Ovary (tissue), 7 donors: ENCODE results near the genes LBX2 and DOK1.

DNA sequence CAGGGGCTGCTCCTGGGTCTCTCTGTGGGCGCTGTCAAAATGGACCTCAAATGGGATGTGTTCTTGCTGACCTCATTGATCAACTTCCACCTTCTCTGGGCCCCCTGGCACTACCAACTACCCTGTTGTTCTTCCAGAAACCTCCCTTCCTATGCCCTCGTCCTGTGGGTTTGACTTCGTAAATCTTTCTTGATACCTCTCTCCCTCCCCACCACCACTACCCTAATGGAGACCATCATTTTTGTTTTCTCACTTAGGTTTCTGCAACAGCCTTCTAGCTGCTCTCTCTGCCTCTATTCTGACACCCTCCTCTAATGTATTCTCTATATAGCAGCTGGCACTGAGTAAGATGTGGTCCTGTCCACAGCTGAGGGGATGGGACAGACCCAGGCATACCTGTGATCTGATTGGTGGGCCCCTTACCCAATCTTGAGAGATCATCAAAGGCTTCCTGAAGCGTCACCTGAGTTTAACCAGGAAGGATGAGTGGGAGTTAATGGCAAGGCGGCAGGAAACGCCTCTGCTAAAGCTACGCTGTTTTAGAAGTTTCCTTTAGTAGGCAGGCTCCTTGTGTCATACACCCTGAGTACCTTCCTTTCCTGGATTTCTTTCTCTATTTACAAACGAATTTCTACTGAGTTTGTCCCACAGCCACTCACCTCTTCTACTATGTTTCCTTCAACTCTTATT lies 5.8 kb upstream of the TET3 start:
- PRO-cap, 7 experiments, result peak in 1 of 7 experiments; most common minus-strand start position 300 of the sequence (in 1)
- RAMPAGE, long total RNA, 2 experiments, result no peak in any of the 2 experiments

DNA sequence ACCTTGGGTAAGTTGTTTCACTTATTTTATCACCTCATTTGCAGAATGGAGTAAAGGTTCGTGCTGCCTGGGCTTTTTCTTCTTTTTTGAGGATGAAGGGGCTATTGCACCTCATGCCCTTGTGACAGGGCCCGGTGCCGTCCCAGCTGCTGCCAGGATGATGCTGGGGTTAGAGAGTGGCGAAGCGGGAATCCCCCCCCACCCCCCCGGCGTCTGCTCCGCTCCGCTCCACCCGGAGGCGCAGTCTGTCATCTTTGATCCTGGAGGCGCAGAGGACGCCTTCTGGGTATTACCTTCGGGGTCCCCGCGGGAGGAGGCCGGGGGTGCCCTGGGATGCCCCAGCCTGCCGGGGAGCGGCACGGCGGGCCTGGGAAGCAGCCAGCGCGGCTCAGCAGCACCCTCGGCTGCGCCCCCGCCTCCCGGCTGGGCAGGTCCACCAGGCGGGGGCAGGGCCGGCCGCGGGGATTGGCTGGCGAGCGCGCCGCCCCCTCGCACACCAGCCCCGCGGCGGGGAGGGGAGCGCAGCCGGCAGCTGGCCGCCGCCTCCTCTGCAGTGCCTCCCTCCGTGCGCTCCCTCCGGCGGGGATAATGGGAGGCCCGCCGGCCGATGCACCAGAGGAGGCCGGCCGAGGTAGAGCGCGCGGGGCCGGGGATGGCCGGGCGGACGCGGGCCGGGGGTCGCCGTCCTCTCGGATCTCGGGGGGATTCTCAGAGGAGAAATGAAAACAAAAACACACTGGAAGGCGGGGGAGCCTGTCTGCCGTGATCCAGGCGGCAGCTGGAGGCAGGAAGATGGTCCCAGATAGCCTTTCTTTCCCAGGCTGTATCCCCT lies 17.7 kb downstream of the TET3 start:
- PRO-cap, 7 experiments, result peak in 7 of 7 experiments; most common plus-strand start position 524 of the sequence (in 5); most common minus-strand start position 406 of the sequence (in 7)
- RAMPAGE, long total RNA, 2 experiments, result start-site peak on the plus strand in 1 of 2 experiments, centred at position 525 of the sequence, 14 reads per replicate

GRCh38 chr2:74046474-74047130 lies 61.9 kb downstream of the TET3 start:
- PRO-cap, 7 experiments, result no peak in any of the 7 experiments
- RAMPAGE, long total RNA, 2 experiments, result no peak in any of the 2 experiments

GRCh38 chr2:74048713-74049662 lies 64.3 kb downstream of the TET3 start:
- PRO-cap, 7 experiments, result no peak in any of the 7 experiments
- RAMPAGE, long total RNA, 2 experiments, result no peak in any of the 2 experiments

DNA sequence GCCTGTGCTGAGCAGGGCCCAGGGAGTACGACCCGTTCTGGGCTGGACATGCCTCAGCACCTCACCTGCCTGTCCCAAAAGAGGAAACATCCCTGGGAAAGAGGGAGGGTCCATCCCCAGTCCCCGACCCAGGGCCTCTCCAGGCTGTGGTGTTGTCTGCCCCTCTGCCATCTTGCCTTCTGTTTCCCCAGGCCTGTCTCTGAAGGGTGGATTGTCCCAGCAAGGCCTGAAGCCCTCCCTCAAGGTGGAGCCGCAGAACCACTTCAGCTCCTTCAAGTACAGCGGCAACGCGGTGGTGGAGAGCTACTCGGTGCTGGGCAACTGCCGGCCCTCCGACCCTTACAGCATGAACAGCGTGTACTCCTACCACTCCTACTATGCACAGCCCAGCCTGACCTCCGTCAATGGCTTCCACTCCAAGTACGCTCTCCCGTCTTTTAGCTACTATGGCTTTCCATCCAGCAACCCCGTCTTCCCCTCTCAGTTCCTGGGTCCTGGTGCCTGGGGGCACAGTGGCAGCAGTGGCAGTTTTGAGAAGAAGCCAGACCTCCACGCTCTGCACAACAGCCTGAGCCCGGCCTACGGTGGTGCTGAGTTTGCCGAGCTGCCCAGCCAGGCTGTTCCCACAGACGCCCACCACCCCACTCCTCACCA lies 47.4 kb downstream of the BOLA3 start:
- PRO-cap, 7 experiments, result no peak in any of the 7 experiments
- RAMPAGE, long total RNA, 2 experiments, result no peak in any of the 2 experiments

DNA sequence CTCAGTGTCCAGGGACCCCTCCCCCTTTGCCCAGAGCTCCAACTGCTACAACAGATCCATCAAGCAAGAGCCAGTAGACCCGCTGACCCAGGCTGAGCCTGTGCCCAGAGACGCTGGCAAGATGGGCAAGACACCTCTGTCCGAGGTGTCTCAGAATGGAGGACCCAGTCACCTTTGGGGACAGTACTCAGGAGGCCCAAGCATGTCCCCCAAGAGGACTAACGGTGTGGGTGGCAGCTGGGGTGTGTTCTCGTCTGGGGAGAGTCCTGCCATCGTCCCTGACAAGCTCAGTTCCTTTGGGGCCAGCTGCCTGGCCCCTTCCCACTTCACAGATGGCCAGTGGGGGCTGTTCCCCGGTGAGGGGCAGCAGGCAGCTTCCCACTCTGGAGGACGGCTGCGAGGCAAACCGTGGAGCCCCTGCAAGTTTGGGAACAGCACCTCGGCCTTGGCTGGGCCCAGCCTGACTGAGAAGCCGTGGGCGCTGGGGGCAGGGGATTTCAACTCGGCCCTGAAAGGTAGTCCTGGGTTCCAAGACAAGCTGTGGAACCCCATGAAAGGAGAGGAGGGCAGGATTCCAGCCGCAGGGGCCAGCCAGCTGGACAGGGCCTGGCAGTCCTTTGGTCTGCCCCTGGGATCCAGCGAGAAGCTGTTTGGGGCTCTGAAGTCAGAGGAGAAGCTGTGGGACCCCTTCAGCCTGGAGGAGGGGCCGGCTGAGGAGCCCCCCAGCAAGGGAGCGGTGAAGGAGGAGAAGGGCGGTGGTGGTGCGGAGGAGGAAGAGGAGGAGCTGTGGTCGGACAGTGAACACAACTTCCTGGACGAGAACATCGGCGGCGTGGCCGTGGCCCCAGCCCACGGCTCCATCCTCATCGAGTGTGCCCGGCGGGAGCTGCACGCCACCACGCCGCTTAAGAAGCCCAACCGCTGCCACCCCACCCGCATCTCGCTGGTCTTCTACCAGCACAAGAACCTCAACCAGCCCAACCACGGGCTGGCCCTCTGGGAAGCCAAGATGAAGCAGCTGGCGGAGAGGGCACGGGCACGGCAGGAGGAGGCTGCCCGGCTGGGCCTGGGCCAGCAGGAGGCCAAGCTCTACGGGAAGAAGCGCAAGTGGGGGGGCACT lies 46.4 kb downstream of the BOLA3 start:
- PRO-cap, 7 experiments, result no peak in any of the 7 experiments
- RAMPAGE, long total RNA, 2 experiments, result no peak in any of the 2 experiments

DNA sequence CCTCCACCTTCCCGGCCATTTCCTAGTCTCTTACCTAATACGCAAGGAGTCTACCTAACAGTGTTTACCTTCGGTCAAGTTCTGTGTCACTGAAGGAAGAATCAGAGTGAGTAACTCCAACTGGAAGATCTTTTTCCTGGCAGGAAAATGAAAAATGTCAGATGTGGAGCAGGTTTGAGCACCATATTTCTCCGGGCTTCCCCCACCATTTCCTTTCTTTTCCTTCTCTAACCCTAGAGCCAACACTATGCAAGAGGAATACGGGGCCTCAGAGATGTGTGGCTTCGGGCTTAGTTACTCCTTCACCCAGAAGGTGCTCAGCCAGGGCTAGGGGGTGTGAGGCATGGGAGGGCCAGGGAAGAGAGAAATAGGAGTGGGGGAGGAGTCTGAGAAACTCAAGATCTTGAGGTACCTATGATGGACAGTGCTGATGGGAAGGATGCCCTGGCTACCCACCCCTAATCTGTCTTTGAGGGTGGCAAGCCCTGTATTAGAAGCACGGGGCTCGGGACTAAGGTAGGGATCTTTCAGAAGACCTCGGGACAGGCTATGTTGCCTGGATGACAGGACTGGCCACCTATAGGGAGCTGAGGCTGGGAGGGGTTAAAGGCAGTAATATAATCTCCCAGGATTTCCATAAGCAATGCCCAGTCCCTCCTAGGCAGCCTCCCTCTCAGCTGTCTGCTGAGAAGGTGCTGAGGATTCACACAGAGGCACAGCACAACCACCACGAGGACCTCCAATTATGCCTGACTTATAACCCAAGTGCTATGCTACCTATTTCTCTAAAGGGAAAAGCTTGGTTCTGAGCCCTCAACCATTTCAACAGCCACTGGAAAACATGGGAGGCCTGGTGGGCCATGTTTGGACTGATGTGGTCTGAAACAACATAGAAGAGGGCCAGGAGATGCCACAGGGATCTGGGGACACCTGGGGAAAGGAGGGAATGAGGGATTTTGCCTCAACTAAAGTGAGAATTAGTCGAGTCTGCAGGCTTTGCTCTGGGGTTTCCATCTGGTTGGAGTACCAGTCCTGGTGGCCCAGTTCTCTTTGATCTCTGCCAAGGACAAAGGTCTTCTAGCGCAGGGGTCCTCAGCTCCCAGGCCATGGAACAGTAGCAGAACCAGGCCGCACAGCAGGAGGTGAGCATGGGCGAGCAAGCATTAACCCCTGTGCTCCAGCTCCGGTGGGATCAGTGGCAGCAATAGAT lies 23.4 kb downstream of the MTHFD2 start:
- PRO-cap, 7 experiments, result no peak in any of the 7 experiments
- RAMPAGE, long total RNA, 2 experiments, result no peak in any of the 2 experiments

DNA sequence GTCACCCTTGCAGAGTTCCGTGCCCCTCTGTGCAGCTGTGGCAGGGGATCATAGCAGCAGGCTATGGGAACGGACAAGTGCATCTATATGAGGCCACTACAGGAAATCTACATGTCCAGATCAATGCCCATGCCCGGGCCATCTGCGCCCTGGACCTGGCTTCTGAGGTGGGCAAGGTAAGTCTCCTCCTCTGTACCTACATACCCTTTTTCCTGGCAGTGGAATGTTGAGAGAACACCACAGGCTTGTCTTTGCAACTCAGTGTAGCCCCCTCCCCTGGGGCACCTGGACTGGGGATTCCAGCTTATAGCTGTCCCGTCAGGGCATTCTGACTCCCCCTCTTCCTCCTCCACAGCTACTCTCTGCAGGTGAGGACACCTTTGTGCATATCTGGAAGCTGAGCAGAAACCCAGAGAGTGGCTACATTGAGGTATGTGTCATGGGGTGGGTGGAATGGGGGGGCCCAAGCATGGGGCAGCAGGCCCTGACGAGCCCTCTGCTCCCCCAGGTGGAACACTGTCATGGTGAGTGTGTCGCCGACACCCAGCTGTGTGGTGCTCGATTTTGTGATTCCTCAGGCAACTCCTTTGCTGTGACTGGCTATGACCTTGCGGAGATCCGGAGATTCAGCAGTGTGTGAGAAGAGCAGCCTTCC lies 3.7 kb downstream of the WDR54 start:
- PRO-cap, 7 experiments, result no peak in any of the 7 experiments
- RAMPAGE, long total RNA, 2 experiments, result no peak in any of the 2 experiments

- PRO-cap, 7 experiments, result peak in 7 of 7 experiments; most common plus-strand start chr2:74457678 (in 7); most common minus-strand start chr2:74457530 (in 6)
- RAMPAGE, long total RNA, 2 experiments, result no peak in any of the 2 experiments
Observed at GRCh38 chr2:74456947-74457843, 1.0 kb upstream of the WBP1 start.

DNA sequence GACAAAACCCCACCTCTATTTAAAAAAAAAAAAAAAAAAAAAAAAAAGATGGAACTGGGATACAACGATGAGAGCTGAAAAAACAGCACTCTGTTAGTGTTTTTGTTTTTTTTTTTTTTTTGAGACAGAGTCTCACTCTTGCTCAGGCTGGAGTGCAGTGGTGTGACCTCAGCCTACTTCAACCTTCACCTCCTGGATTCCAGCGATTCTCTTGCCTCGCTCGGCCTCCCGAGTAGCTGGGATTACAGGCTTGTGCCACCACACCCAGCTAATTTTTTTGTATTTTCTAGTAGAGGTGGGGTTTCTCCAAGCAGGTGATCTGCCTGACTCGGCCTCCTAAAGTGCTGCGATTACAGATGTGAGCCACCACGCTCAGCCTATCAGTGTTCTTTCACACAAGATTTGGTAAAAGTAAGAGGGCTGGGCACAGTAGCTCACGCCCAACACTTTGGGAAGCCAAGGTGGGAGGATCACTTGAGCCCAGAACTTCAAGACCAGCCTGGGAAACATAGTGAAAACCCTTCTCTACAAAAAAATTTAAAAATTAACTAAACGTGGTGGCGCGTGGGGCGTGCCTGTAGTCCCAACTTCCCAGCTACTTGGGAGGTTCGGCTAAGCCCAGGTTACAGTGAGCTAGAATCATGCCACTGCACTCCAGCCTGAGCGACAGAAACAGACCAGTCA lies 1.2 kb downstream of the MRPL53 start:
- PRO-cap, 7 experiments, result no peak in any of the 7 experiments
- RAMPAGE, long total RNA, 2 experiments, result no peak in any of the 2 experiments

GRCh38 chr2:74499386-74500010 lies at the start of gene LBX2:
LBX2 (minus strand) TSS chr2:74499603.
- PRO-cap, 7 experiments, result no peak in any of the 7 experiments
- RAMPAGE, long total RNA, 2 experiments, result no peak in any of the 2 experiments

- PRO-cap, 7 experiments, result no peak in any of the 7 experiments
- RAMPAGE, long total RNA, 2 experiments, result no peak in any of the 2 experiments
Observed at GRCh38 chr2:74506477-74507072, 920 bp downstream of the PCGF1 start.

DNA sequence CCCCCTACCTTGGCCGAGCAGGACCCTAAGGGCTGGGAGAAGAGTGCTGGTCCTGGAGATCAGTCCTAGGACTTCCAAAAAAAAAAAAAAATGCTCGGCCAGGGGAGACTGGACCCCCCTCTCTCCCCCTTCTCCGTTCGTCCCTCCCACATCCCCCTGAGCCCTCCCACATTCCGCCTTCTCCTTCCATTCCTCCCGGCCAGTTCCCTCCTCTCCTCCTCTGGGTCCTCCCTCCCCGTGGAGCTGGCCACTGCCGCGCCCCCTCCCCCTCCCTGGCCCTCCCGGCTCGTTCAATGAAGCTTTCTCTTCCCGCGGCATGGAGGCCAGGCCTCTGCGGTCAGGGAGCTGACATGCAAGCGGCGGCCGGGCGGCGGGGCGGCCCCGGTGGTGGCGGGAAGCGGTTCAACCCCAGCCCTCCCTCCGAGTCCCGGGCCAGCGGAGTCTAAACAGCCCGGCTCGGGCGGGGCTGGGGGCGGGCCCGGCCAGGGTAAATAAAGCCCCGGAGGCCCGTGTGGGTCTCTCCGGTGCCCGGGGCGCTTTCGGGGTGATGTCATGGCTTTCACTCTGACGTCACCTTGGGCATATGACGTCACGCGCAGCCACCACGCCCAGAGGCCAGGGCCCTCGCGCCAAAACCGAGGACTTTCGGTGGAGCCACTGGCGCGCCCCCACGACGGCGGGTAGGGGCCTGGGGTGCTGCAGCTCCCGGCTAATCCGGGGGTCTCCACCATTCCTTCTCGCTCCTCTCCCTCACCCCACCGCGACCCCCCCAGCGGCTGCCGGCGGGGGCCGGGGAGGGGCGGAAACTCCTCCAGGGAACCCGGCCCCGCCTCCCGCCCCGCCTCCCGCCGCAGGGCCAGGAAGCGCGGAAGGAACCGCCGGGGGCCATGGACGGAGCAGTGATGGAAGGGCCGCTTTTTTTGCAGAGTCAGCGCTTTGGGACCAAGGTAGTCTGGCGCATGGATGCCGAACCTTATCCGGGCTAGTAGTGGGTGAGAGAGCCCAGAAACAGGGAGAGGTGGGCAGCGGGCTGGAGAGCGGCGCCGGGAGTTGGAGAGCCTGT lies at the start of gene DOK1:
DOK1 (plus strand) TSS at position 853 of the 1,063 bp plus-strand sequence.
- PRO-cap, 7 experiments, result peak in 7 of 7 experiments; most common plus-strand start position 189 of the sequence (in 6); most common minus-strand start position 541 of the sequence (in 7)
- RAMPAGE, long total RNA, 2 experiments, result start-site peak on the minus strand in 1 of 2 experiments, centred at position 421 of the sequence, 10 reads per replicate

GRCh38 chr2:74741483-74741953 lies 87.5 kb downstream of the SEMA4F start:
- PRO-cap, 7 experiments, result no peak in any of the 7 experiments
- RAMPAGE, long total RNA, 2 experiments, result no peak in any of the 2 experiments

GRCh38 chr2:74873871-74874614 lies 40.1 kb downstream of the HK2 start:
- PRO-cap, 7 experiments, result no peak in any of the 7 experiments
- RAMPAGE, long total RNA, 2 experiments, result no peak in any of the 2 experiments

DNA sequence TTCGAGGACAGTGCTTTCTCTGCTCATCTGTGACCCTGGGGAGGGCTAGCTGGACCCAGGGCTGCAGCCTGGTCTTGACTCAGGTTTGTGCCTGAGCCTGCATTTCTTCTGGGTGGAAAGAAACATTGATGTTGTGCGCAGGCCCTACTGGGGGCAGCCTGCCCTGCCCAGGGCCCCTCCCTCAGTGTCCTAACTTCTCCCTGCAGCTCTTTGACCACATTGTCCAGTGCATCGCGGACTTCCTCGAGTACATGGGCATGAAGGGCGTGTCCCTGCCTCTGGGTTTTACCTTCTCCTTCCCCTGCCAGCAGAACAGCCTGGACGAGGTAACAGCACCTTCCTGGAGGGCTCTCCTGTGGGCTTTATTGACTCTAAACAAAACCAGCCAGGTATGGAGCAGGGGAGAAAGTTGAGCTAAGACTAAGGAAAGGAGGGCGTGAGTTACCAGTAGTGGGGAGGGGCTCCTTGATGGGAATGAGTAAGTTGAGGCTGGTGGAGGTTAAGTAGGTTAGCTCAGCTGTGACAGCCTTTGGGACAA lies 48.1 kb downstream of the HK2 start:
- PRO-cap, 7 experiments, result no peak in any of the 7 experiments
- RAMPAGE, long total RNA, 2 experiments, result start-site peak on the plus strand in 1 of 2 experiments, centred at position 277 of the sequence, 5 reads per replicate

GRCh38 chr2:75569410-75569996 lies 8.8 kb upstream of the EVA1A start:
- PRO-cap, 7 experiments, result no peak in any of the 7 experiments
- RAMPAGE, long total RNA, 2 experiments, result no peak in any of the 2 experiments

DNA sequence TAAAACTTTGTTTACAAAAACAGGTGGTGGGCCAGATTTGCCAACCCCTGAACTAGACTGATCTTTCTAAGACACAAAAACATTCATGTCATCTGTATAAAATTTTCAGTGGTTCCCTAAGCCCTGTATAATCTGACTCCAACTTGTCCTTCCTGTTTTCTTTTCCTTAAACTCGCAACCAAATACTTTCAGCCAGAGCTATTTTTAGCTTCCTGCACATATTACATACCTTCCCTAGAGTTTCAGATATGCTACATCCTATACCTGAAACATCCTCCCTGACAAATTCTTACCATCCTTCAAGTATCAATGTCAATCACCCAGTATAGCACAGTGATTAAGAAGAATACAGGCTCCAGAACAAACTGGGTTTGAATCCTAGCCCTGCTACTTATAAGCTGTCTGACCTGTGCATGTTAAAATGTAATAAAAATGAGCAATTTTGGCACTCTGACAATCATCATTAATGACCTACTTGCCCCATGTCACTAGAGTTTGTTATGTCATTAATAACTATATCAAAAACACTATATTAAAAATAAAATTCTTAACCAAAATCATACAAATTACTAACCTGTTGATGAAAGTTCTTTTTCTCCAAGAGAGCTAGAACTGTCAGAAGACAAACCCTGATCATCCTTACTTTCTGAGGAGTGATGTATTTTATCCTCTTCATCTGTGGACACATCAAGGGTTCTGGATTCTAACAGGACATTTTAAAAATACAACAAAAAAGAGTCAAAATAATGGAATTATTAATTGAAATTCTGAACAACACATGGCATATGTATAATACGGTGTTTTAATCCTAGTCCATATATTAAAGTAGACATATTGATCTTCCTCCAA lies 4.5 kb downstream of the GCFC2 start:
- PRO-cap, 7 experiments, result no peak in any of the 7 experiments
- RAMPAGE, long total RNA, 2 experiments, result start-site peak on the minus strand in 1 of 2 experiments, centred at positions 228 to 592 of the sequence, 8 to 13 reads per replicate

GRCh38 chr2:75712398-75712696 lies 1.6 kb upstream of the GCFC2 start:
- PRO-cap, 7 experiments, result no peak in any of the 7 experiments
- RAMPAGE, long total RNA, 2 experiments, result no peak in any of the 2 experiments

DNA sequence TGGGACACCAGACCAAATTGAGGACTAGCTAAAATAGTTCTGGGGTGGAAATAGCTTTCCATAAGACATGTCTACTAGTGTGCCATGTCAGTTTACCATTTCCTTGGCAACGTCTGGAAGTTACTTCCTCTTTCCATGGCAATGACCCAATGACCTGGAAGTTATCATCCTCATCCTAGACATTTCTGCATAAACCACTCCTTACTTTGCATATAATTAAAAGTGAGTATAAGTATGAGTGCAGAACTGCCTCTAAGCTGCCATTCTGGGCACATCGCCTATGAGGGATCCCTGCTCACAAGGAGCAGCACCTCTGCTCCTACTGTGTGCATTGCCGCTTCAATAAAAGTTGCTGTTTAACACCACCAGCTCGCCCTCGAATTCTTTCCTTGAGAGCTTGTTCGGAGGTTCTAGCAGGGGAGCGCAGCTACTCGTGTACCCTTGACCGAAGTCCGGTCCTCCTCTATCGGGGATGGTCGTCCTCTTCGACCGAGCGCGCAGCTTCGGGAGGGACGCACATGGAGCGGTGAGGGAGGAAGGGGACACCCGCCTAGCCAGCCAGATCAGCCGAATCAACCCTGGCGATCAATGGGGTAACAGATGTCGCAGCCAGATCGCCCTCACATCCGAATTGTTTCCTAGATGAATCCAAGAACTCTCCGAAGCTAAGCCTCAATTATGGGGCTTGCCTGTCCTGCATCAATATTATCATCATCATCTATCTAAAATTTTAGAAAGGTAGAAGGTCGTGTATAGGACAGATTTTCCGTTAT lies 734.3 kb upstream of the GCFC2 start:
- PRO-cap, 7 experiments, result no peak in any of the 7 experiments
- RAMPAGE, long total RNA, 2 experiments, result no peak in any of the 2 experiments